Thoracic aorta endothelial cell (primary cell): ENCODE measurements around a stretch of chr1.

DNA sequence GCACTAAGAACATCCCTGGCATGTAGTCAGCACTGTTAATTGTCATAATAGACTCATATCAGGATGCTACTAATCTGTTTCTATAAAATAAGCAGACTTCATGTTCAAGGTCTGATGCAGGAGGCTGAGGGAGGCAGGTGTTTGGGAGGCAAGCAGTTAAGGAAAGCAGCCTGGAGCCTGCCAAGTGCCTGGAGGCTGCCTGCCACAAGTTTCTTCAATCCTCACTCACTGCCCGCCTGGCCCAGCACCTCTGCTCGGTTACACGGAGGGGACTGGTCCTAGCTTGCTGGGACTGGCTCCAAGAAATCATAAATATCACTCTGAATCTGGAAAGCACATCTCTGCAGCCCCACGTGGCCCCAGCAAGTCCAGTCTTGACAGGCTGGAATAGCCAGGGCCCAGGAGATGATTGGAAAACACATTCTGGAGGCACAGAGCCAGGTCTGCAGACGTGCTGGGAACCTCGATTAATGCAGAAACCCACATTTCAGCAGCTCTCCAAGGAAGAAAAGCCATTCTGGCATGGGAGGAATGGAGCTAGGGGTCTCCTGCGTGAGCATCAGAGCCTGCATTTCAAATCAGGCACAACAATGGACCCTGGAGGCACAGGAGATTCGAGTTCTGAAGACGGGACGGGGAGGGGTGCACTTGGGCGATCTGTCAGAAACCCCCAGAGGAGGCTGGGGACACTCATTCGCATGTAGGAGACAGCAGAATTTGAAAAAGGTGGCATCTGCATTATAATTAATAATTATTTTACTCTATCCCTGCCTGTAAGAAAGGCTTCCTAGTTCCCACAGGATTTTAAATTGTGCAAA, 83.8 kb downstream of the BCAR3 start:
- CAGE, long polyA plus RNA: no peak

DNA sequence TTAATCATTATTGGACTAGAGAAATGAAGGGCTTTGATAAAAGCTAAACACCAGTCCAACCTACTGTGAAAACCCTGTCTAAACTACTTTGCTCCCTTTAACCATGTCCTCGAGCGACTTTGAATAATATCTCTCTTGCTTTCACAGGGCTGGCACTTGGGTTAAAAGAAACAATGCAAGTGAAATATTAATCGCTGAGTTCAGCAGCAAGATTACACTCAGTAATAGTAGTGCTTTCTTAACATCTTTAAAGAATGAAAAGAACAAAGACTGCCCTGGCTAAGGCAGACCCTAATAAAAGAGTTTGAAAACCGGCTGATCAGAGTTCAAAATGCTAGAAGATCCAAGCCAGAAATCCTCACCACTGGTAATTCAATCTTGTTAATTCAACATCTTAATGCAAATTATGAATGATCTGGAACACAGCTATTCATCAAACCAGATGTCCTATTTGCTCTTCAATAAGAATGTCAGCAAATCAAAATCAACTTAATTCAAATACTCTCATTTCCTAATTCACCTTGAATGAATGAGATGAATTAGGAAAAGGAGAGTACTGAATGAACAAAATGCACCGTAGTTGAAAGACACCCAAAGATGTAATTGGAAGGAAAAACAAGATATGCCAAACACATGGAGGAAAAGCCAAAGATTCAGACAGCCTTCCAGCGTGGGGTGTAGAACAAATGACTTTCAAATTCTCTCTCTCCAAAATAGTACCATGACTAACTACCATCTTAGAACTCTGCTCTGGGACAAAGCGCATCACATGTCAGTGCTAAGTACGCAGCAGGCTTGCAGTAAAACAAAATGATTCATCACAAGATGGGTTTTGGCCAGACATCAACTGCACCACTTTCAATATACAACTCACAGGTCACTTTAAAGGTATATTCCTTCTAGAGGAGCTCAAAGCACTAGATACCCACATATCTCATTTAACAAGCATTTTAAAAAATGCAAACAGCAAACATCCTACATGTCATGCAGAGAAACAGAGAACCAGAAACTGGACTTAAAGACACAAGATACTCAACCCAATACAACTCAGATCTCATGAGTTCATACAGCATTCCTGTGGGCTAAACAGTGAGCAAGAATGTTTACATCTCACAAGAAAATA, 76.0 kb downstream of the BCAR3 start:
- CAGE, long polyA plus RNA: no peak

GRCh38 chr1:93624038-93624402, 57.6 kb downstream of the BCAR3 start:
- CAGE, long polyA plus RNA: no peak

- CAGE, long polyA plus RNA: no peak
These were observed 7.1 kb downstream of the DNTTIP2 start for GRCh38 chr1:93871844-93872448.

DNA sequence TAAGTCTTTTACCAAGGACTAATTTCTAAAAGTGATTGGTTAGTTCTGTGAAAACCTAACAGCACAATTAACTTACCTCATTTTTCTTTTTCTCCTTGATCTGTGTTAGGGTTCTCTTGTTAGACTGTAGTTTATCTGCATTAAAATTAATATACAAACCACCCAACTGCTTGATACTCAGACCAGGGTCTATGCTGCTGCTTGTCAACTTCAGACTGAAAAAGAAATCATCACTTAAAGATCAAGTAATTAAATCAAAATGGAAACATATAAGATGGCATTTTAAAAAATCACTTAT, 3.5 kb downstream of the DNTTIP2 start:
- CAGE, long polyA plus RNA: no peak

GRCh38 chr1:93876096-93877262, 2.5 kb downstream of the DNTTIP2 start:
- CAGE, long polyA plus RNA: no peak

DNA sequence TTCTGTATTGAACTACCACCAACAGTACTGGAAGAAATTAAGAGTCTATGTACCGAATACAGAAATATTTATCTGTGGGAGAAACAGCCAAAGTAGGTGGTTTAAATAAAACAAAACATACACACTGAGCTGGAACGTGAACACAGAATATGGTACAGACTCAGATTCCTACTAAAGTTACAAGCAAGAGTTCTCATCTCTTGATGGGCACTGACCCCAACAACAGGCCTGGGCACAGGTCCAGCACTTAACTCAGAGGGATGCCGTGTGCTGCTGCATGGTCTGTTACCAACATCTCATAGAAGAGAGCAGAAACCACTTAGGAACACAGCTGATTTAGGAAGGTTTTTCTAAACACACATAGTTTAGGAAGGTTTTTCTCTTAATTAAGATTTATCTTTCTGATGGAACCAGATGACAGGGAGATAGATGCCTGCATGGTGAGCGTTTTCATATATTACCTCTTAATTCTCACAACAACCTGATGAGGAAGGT, 1.6 kb downstream of the GCLM start:
- CAGE, long polyA plus RNA: no peak

DNA sequence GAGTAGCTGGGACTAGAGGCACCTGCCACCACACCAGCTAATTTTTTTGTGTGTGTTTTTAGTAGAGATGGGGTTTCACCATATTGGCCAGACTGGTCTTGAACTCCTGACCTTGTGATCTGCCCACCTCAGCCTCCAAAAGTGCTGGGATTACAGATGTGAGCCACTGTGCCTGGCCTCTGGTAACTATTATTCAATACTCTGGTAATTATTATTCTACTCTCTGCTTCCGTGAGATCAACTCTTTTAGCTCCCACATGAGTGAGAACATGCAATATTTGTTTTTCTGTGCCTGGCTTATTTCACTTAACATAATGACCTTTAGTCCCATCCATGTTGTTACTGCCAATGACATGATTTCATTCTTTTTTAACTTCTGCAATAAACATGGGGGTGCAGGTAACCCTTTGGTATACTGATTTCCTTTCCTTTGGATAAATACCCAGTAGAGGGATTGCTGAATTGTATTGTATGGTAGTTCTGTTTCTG, 37.8 kb upstream of the GCLM start:
- CAGE, long polyA plus RNA: no peak

GRCh38 chr1:93965720-93966299, 56.6 kb upstream of the GCLM start:
- CAGE, long polyA plus RNA: no peak

GRCh38 chr1:94061459-94061762, 59.5 kb downstream of the ABCA4 start:
- CAGE, long polyA plus RNA: no peak

DNA sequence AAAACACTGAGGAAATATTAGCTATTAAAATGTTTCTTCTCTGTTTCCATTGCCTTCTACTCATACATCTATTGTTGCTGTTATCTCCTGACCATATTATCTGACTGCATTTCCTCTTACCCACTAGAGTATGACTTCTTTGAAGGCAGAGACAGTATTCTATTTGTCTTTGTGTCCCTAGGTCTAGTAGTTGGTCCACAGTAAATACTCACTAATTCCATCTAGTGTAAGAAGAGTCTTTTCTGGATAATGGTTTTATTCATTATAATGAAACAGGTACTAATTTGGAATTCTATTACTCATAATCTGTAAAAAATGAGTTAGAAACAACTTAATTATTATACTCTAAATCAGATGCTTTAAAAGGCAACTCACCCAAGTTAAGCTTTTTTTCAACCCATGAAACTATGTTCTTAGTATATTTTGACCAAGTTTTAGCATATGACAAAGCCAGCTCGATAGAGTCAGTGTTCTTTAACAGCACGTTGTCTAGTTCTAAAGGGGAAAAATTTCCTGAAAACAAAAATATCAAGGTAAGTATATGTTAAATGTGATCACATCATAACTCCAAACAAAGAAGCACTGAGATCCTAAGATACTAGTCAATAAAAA, 32.6 kb downstream of the ARHGAP29 start:
- CAGE, long polyA plus RNA: no peak

DNA sequence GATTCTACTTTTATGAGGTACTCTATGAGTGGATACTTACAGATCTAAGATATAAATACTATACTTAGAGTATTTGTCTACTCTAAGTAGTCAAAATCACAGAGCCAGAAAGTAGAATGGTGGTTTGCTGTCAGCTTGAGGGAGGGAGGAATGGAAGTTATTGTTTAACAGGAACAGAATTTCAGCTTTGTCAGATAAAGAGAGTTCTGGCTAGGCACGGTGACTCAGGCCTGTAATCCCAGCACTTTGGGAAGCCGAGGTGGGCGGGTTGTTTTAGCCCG, 79.7 kb upstream of the ARHGAP29 start:
- CAGE, long polyA plus RNA: no peak

DNA sequence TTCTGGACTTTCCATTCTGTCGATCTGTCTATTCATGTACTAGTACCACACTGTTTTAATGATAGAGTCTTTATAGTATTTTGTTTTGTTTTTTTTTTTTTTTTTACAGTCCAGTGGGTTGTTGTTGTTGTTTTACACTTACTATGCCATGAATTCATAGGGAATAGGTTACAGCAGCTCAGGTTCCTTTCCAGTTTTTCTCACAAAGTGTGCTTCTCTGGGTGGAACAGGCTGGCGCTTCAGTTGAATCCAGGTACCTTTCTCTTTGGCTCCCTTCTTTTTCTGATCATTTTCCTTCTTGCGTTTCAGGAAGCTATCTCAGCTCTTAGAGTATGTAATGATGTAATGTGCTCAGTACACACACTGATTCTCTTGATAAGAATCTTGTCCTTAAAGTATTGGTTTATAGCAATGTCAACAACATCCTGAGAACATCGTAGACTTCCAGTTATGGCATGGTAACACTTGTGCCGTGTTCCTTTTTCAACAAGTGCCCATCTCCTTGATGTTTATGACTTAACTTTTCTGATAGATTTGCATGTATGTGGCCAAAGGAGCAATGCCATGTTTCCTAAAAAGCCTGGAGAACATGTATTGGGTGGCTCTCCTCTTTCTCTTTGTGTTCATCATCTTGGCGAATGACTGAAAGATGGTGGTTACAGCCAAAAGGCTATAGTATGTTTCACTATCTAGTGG, 11.8 kb upstream of the ABCD3 start:
- CAGE, long polyA plus RNA: no peak

- CAGE, long polyA plus RNA: no peak
These were observed 35.8 kb downstream of the ABCD3 start for GRCh38 chr1:94453617-94454832.

DNA sequence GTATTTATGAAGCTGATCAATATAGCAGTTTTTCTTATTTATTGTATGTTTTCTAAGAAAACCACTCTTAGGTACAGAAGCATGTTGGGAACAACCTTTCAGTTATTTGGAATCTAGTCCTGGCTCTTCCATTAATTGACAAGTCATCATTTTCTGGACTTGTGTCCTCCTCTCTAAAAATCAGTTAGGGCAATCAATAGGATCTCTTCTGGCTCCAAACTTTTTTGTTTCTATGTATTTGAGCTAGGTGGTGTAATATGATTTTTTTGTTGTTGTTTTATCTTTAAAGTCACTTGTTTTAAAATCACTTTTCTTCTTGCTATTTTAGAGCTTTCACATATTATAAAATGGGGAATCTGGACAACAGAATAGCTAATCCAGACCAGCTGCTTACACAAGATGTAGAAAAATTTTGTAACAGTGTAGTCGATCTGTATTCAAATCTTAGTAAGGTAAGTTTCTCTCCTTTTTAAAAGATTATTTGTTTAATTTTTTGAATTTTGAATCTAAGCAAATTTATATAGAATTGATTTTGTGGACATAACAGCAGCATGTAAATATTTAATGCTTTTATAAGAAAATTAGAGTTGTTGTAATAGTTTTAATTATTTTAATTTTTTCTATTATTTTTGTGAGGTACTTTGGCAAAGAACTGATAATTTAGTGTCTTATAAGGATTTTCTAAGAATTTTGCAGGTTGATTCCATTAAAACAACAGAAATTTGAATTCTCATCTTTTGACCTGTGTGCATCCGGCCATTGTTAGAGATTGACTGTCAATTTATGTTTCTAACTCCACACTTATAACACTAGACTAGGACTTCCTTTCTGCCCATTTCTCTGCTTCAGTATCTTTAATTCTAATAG, 57.3 kb downstream of the ABCD3 start:
- CAGE, long polyA plus RNA: no peak

GRCh38 chr1:94499338-94499648, 42.3 kb downstream of the F3 start:
- CAGE, long polyA plus RNA: no peak

GRCh38 chr1:94532158-94532644, 9.4 kb downstream of the F3 start:
- CAGE, long polyA plus RNA: no peak

GRCh38 chr1:94720964-94721647, 99.1 kb upstream of the SLC44A3 start:
- CAGE, long polyA plus RNA: no peak

DNA sequence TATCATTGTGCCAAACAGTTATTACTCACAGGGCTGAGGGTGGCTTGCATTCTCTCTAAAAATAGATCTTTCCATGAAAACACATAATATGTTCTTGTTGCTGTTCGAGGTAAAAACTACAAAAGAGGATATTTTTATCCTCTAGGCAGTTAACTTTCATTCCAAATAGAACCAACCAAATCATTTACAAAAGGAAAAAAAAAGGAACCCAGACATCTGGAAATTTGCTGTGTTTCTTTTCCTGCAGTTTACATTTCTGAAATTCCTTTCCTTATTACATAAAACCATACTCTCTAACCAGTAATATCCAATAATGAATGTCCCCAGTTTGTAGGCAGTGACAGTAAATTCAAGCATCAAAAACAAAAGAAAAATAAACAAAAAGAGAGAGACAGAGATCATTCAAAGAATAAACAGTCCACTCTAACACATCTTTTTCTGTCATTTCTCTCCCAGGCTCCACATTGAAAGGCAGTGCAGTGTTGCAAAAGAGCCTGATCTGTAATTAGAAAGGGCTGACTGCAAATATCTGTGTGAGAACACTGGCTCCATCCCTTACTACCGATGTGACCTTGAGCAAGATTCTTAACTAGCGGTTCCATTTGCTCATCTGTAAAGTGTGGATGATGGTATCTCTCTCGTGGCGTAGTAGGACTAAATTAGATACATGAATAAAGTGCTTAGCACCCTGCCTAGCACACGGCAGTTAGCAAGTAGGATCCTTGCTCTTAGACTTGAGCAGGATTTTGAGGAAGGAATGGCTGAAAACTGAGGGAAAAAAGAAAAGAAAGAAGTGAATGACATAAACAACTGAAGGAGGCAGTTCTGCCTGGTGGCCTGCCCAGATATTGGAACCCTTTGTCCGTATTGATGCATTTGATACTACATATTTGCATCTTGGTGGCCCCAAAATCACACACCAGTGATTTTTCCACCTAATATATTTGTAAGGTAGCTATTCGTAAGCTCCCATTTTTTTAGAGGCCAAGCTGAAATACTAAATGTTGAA, 26.9 kb upstream of the SLC44A3 start:
- CAGE, long polyA plus RNA: no peak

- CAGE, long polyA plus RNA: no peak
These were observed 917 bp downstream of the SLC44A3 start for GRCh38 chr1:94820963-94821584.